Placental pericyte (primary cell): ENCODE measurements around the genes ZFYVE9, SLC1A7, LRP8 and NDC1.

DNA sequence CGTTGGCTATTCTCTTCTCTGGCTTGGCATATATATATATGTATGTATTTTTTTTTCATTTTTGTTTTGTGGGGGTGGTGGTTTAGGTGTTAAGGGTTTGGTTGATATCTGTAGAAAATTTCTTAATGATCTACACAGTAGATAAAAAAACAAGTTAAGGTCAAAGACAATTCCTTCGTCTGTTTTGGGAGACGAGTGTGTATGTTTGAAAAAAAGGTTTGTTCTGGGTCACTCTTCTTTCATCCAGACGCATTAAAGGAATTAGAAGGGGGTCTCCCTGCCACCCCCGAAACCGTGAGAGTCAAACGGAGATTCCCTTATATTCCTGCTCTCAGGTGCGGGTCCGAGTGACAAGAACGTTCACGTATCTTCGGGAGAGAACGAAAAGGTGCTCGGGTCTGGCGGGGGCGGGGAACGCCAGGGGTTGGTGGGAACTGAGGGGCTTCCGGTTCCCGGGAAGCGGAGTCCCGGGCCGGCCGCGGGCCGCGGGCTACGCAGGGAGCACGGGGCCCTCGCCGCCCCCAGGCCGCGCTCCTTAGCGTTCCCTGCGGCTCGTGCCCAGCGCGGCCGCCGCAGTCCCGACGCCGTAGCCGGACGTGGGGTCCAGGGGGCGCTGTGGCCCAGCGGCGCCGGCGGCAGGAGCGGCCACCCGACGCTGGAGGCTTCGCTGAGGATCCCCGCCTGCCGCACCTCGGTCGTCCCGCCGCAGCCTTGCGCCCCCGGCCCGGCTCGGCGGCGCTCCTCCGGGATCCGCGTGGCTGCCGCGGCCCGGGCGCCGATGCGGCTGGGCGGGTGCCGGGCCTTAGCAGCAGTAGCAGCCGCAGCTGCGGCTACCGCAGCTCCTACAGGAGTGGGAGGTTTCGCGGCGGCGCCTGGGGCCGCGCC lies at the start of gene ZFYVE9:
Gene ZFYVE9 (plus strand): TSS at position 648 of the 885 bp plus-strand sequence.
- CAGE, long polyA plus RNA, result no peak

GRCh38 chr1:52243140-52244199 lies 101.6 kb downstream of the ZFYVE9 start:
- CAGE, long polyA plus RNA, result no peak

DNA sequence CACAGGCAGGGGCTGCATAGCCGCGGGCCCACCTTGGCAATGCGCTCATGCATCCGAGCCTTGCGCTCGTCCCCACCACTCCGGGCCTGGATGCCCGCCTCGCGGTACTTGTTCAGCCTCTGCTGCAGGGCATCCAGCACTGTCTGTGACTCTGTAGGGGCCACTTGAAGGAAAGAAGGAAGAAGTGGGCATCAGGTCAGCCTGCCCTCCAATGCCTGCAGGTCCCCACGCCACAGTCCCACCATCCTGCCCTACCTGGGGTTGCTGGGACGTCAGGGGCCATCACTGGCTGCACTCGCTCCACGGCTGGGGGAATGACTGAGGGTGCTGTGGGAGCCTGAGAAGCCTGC lies 7.0 kb downstream of the CC2D1B start:
- CAGE, long polyA plus RNA, result no peak

DNA sequence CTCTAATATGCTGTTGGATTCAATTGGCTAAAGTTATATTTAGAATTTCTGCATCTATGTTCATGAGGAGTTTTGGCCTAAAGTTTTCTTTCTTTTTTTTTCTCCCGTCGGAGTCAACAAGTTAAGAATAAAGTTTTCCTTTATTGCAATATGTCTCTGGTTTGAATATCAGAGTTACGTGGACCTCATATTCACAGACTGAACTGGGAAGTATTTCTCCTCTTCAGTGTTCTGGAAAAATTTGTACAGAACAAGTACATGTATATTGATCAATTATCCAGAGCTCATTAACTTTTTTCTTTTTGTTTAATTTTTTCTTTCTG lies 46.7 kb downstream of the TUT4 start:
- CAGE, long polyA plus RNA, result no peak

GRCh38 chr1:52746247-52746531 lies 19.9 kb downstream of the ZYG11B start:
- CAGE, long polyA plus RNA, result no peak

GRCh38 chr1:52920570-52921312 lies 799 bp downstream of the ECHDC2 start:
- CAGE, long polyA plus RNA, result no peak

DNA sequence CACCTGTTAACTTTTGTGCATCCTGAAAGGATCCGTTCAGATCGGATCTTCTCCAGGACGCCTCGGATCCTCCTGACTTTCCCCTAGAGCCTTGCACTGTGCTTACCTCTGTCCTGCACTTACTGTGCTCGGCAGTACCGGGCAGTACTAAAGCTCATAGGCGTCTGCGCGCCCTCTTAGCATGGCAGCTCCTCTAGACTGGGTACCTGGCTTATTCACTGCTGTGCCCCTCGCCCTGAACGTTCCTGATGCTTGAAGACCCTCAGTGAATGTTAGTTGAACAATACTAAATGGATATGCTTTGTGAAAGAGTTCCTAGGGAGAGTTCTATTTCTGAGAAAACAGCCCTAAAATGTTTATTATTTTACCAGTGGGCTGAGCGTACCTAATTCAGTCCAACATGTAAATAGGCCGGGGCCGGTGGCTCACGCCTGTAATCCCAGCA lies 1.0 kb downstream of the SCP2 start:
- CAGE, long polyA plus RNA, result no peak

GRCh38 chr1:52995602-52996133 lies 66.3 kb upstream of the PODN start:
- CAGE, long polyA plus RNA, result no peak

DNA sequence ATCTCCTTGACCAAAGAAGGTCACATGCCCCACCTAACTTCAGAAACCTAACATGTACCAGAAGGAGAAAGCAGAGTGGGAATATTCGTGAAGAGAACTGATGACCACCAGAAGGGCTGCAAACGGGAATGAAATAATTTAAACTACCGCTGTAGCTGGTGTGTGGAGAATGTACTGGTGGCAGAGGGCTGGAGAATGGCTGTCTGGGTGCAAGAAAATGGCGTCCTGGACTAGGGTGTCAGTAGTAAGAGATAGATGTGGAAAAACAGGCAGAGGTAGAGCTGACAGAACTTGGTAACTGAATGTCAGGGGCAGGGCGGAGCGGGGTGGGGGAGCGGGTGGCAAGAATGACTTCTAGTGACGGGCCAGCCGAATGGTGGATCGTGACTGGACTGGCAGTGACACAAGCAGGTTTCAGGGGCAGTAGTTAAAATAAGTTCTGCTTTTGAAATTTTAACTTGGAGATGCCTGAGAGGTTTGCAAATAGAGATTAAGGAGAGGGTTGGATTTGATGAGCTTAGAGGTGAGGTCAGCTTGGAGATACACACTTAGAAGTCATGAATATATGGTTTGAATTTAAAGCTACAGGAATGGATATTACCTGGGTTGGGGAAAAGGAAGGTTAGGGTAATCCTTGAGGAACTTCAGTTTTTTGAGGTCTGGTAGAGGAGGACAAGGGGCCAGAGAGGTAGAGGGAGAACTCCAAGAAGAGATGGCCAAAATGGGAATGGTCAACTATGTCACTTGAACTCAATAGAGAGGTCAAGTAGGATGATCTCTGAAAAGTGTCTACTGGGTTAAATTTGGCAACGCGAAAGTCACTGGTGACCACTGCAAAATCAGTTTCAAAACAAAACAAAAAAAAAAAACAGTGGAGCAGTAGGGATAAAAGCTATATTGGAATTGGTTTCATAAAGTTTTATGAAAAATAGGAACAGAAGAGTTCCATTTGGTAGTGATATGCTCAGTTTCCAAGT lies 8.2 kb upstream of the PODN start:
- CAGE, long polyA plus RNA, result no peak

- CAGE, long polyA plus RNA, result no peak
These were observed 11.8 kb downstream of the PODN start for GRCh38 chr1:53073570-53074527.

DNA sequence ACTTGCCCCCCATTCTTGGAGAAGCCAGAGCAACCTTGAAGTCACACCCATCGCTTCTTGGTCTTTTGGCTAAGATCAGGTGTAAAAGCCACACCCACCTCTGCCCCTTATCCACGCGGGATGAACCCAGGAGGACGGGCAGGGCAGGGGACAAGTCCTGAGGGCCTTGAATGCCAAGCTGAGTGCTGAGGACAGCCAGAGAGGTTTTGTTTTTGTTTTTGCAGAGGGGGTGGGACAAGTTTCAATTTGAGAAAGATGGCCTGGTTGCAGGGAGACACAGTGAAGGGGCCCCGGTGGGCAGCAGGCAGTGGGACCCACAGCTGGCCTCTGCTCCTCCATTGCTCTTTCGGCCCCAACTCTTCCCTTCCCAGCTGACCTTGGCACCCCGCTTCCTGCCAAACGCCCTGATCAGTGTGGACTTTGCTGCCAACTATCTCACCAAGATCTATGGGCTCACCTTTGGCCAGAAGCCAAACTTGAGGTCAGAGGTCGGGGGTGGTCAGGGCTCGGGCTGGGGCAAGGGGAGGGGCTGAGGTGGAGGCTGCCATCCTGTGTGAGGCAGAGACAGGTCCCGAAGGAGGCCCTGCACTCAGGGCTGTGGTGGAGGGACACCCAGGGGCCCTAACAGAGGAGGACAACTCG lies 13.6 kb downstream of the PODN start:
- CAGE, long polyA plus RNA, result no peak

- CAGE, long polyA plus RNA, result no peak
These were observed 22.6 kb downstream of the PODN start for GRCh38 chr1:53084363-53085180.

DNA sequence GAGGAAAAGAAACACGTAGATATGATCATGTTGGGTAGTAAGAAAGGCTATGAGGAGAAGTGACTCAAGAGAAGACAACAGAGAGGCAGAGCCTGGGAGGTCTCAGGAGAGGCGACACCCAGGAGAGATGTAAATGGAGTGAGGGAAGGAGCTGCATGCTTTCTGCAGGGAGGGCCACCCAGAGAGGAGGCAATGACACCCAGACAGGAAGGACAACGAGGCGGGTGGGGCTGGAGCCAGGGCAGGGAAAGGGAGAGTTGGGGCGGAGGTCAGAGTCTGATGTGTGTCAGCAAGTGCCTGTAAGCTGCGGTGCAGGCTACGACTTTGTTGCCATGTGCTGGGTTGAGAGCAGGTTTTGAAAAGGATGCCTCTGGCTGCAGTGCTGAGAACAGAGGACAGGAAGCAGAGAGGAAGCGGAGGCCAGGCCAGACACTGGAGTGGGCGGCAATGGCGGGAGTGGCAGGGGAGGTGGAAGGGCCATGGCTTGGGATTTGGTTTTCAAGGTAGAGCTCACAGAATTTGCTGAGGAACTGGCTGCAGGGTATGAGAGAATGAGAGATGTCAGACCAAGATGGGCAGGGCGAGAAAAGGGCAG lies 31.3 kb downstream of the SLC1A7 start:
- CAGE, long polyA plus RNA, result no peak

- CAGE, long polyA plus RNA, result no peak
These were observed at the start of gene SLC1A7 for GRCh38 chr1:53142322-53142780. TSS of gene SLC1A7 (minus strand) at chr1:53142638.

DNA sequence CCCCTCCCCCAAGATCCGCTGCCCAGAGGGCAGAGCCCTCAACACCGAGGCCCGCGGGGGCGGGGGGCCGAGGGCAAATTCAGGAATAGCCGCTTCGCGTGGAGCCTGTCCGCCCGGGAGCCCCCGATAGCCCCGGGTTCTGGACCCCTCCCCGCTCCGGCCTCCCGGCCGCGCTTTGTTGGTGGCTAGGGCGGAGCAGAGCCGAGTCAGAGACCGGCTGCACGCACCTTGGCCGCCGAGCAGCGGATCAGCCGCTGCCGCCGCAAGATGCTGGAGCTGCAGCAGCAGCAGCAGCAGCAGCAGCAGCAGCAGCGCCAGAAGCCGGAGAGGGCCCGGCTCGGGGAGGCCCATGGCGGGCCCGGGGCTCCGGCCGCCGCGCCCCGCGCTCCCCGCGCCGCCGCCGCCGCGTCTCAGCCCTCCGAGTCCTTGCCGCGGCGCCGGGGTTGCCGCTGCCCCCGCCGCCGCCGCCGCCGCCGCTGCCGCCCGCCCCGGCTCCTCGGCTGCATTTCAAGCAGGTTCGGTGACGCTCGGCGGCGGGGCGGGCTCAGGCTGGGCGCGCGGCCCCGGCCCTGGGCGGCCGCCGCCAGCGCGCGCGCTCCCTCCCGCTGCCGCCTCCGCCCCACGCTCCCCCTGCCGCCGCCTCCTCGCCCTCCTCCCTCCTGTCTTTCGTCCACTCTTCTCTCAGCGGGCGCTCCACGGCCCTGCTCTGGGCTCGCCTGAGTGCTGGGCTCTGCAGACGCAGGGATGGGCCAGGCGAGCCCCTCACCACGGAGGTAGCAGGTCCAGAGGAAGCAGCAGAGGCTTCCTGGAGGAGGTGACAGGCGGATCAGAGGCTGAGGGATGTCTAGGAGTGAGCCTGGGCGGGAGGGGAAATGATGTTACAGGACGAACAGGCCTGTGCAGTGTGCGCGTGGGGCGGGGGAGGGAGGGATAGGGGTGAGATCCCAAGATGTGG lies at the start of gene LRP8:
Gene LRP8 (minus strand): TSS at position 509 of the 955 bp plus-strand sequence.
- CAGE, long polyA plus RNA, result no peak

DNA sequence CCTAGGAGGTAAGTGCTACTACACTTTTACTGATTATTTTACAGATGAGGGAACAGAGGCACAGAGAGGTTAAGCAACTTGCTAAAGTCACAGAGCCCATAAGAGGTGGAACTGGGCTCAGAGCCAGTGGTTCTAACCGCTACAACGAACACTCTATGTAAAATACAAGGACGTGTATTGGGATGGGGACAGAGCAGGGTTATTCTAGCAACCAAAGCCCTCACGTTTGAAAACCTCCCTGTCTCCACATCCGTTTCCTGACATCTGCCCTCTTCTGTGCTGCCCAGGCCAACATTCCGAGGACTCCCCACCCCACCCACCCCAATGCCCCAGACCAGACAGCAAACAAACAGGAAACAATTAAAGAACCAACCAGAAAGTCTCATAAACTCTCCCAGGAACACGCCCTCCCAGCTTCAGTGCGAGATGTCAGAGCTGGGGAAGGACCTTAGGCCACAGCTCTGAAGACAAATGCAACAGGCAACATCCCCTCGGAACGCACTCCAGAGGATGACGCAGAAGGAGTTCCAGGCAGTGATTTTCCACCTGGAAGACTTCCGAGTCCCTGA lies 41.1 kb downstream of the GLIS1 start:
- CAGE, long polyA plus RNA, result no peak

DNA sequence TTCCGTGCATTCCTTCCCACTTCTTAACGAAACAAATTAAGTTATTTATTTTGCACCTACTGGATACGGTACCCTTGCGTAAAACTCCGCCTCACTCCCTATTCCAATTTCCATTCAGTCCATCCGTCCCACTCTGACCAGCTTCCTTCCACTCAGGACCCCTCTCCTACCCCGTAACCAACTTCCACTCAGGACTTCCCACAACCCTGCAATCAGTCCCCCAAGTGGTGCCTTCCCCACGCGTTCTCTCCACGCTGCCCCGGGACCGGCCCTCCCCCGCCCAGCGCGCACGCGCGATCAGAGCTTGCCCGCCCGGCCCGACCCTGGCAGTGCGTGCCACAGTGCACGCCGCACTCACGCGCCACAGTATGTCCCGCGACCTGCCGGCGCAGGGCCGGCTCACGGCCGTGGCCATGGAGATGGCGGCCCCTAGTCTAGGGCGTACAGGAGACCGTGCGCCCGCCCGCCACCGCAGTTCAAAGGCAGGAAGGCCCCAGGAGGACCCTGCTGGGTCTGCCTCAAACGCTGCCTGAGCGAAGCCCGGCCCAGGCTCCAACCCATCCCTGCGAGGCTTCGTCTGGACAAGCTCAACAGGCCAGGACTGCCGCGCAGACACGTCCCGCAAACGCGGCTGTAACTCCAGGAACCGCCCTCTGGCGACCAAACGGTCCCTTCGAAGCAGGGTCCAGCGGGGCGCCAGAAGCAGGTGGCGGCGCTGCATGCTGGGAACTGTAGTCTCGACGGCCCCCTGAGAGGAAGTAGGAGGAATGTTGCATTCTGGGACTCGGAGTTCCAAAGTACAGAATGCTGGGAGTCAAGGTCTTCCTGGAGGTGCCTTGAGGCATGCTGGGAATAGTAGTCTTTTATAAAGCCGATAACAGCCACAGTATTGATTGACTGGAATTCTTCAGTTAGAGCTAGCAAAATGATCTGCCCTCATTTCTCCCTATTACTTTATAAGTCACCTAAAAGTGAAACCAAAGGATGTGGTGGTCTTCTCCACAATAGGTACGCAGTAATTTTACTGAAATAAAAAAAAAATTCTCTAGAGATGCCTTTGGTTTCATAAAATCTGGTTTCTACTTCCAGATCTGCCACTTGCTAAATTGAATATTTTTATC lies at the start of gene NDC1:
Gene NDC1 (minus strand): TSS at position 450 of the 1,121 bp plus-strand sequence.
- CAGE, long polyA plus RNA, result no peak

DNA sequence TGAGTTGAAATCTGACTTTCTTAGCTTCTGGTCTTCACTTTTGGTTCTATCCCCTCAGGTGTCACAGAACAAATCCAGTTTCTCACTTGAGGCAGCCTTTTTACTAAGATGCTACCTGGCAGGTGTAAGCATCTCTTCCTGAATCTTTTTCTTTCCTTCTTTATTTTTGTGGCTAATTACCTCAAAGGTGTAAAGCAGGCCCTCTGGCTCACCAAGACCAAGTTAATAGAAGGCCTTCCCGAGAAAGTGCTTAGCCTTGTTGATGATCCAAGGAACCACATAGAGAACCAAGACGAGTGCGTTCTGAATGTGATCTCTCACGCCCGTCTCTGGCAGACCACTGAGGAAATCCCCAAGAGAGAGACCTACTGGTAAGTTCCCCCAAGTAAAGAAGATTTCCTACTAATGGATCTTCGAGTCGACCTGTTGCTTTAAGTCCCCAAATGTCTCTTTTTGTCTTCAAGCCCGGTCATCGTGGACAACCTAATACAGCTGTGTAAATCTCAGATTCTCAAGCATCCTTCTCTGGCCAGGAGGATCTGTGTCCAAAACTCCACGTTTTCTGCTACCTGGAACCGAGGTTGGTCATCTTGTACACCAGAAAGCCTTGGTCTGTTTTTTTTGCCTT lies 5.0 kb downstream of the MRPL37 start:
- CAGE, long polyA plus RNA, result no peak

DNA sequence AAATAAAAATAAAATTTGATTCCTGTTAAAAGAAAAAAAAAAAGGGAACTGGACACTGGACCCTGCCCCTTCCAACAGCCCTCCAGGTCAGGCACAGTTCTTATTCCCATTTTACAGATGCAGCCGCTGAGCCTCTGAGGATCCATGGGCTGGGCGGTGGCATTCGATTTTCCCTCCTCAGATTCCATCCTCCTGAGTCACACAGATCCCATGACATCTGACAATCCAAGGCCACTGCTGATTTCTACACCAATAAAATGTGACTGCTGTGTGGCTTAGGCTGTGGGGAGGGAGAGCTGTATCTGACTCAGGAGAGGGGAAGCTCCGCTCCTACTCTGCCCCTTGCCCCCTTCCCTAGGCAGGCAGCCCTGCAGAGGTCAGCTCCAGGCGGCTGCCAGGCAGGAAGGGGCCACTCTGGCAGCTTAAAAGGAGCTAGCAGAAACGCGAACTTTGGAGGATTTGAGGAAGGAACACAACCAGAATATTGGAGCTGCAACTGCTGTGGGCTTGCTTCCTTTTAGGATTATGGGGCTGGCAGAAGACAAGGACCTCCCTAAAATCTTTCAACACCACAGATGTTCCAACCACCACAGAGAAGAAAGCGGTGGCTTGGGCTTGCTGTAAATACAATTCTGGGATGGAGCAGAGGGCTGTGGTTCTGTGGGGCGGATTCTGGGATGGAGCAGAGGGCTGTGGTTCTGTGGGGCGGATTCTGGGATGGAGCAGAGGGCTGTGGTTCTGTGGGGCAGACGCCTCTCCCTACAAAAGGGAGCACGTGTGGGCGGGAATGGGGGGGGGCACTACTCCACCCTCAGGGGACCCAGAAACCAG lies 50.0 kb downstream of the MRPL37 start:
- CAGE, long polyA plus RNA, result no peak

- CAGE, long polyA plus RNA, result no peak
These were observed 73.1 kb downstream of the MRPL37 start for GRCh38 chr1:54272827-54273771.